Ureter (tissue), 1 donor: ENCODE measurements around a stretch of chr18.

- PRO-cap, result no peak
Measured at GRCh38 chr18:22308600-22309053, 109.1 kb downstream of the CTAGE1 start.

- PRO-cap, result no peak
Measured at GRCh38 chr18:22428602-22428954, 10.9 kb upstream of the CTAGE1 start.

GRCh38 chr18:22432572-22433125, 14.9 kb upstream of the CTAGE1 start:
- PRO-cap, result no peak

GRCh38 chr18:22488424-22489135, 70.9 kb upstream of the CTAGE1 start:
- PRO-cap, result no peak

- PRO-cap, result no peak
Measured at GRCh38 chr18:22530011-22530373, 112.3 kb upstream of the CTAGE1 start.

DNA sequence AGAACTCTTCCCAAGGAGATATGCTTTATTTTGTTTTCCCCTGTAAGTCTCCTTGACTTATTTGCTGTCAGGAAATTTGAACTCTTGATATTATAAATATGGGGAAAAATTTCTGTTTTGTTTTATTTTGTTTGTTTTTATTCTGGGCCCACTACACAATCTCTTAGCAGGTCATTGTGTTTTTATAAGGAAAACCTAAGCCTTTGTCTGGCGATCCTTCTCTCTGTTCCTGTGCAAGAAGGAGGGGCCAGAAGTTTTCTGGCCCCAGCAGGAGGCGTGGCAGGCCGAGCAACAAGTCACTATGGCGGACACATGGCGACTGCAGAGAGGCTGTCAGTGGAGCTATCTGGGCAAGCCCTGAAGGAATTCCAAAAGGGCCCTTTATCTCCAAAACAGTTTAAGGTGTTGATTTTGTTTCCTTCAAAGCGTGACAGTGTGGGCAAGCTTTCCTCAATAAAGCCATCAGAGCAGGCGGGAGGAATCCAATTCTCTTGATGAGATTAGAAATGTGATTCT, 118.8 kb upstream of the CTAGE1 start:
- PRO-cap, result no peak

GRCh38 chr18:22710789-22711810, 222.0 kb upstream of the RBBP8 start:
- PRO-cap, result unidirectional peak, minus-strand start at chr18:22711203

DNA sequence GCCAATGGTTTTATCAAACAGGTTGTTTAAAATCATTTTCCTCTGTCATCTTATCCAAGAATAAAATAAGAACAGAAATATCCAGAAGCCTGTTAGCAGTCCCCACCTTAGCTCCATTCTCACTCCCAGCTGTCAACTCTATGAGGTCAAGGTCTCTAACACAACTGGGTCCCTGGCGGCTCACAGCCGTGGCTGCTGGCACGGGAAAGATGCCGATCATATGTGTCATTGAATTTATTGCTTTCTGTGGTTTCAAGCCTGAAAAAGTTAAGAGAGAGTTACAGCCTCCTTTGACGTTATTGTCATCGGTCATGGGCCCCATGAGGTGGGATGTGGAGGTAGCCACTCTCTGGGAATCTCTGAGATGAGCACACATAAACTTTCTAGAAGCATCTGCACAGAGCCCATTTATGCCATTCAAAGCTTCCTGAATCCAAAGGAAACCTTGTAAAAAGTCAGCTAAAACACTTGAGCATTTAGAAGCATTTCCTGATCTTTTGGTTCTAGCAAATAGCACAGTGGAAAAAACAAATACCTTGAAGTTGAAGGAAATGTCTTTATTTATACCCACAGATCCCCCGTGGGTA, 28.7 kb upstream of the CABLES1 start:
- PRO-cap, result no peak

GRCh38 chr18:23183369-23183939, 48.2 kb downstream of the CABLES1 start:
- PRO-cap, result no peak

- PRO-cap, result no peak
Measured at GRCh38 chr18:23259460-23260194, 124.3 kb downstream of the CABLES1 start.

DNA sequence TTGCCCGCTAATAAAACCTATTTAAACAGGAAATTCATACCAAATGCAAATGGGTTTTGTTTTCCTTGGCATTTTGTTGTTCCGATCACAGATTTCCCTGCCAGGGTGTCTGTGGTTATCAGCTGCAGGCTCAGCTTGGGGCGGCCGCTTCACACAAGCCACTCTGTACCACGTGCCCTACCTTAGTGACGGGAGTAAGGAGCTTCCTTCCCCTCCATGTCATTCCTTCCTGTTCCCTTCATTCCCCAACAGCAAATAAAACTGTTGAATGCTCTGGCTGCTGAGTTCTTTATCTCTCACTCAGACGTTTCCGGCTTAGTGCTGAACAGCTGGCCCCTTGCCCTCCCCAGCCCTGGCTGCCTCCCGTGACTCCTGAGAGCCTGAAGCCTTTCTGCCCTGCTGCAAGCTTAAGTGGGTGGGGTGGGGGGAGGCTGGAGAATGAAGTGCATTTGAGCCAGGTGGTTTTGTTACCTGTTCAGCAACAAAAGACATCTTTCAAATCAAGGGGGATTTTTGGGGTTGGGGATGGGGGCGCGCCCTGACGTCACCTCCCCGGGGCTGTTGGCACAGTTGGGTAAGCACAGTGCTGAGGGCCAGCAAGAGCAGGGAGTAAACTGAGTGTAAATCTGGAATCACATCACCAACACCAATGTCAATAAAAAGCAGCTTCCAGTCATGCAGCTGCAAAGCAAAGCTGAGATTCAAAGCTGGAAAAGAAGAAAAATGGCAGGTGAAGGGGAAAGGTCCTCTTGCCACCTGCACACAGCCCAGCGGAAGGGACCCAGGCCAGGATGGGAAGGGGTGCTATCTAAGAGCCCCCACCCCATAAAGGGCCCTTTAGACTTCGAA, 125.1 kb downstream of the CABLES1 start:
- PRO-cap, result no peak

DNA sequence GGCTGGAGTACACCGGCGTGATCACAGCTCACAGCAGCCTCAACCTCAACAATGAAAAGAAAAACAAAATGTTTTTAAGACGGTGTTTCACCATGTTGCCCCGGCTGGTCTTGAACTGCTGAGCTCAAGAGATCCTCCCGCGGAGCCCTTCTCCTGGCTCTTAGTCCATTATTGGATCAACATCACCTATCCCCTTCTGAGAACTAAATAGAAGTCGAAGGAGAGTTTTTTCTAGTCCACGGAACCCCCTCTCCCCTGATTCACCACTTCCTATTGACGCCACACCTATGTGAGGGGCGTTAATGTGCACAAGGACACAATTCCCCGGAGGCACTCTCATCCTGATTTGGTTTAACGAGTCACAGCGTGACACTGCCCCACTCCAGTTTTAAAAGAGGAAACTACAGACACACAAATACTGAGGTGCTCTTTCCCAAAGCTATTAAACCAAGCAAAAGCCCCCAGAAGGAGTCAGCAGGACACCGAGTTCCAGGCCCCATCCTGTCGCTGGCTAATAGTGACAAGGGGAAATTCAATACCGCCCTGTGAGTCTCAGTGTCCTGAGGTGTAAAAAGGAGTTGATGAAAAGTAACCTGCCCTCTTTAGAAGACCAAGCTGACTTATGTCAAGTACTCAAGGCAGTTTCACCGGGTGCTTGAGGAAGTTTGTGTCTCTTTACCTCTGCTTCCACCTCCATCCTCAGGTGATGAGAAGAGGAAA, 960 bp downstream of the NPC1 start:
- PRO-cap, result no peak

GRCh38 chr18:23825978-23826699, 136.9 kb downstream of the LAMA3 start:
- PRO-cap, result no peak

- PRO-cap, result no peak
Measured at GRCh38 chr18:23861600-23862386, 152.8 kb upstream of the TTC39C start.

- PRO-cap, result no peak
Measured at GRCh38 chr18:23944432-23944835, 70.1 kb upstream of the TTC39C start.

DNA sequence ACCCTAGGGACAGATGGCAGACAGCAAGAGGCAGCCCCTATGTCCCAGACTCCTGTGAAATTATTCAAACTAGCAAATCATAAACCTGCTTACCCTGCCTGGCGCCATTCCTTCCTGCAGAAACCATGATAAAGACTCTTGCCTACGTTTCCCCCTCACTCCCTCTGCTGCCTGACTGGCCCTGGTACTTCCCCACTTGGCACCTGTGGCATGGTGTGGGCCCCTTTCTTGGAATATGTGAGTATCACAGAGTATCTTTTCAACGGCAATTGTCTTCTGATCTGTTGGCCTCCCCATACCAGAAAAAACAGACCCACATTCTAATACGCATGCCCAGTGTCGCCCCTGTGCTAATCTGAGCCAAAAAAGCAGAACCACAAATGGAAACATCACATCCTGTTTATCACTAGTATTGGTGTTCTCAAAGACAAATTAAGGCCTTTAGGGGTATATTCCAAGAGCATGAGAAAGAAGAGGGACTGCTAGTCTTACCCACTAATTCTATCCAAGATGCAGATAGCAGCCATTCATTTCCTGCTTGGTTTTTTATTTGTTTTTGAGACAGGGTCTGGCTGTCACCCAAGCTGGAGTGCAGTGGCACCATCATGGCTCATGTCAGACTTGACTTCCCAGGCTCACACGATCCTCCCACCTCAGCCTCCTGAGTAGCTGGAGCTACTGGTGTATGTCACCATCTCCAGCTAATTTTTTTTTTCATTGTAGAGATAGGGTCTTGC, 44.1 kb upstream of the TTC39C start:
- PRO-cap, result no peak

DNA sequence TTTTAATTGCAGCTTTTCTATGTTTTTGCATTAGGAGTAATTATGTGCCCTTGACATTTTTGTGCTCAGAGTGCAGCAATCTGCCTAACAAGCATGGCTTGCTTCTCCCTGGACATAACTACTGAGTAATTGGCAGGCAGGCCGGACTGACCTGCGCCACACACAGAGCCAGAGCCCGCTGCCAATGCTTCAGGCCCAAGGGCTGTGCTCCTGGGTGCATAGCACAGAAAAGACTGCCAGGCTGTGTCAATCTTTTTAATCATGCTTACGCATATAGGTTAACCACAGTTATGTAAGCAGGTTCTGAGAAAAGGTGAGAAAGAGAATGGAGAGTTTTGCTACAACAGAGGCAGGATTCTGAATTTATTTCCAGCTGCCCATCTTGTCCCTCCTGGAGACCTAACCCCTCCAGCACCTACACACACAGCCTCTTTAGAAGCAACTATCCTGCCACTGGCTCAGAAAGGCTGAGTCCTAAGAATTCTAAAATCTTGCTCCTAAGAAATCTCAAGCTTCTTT, 22.0 kb upstream of the TTC39C start:
- PRO-cap, result no peak

DNA sequence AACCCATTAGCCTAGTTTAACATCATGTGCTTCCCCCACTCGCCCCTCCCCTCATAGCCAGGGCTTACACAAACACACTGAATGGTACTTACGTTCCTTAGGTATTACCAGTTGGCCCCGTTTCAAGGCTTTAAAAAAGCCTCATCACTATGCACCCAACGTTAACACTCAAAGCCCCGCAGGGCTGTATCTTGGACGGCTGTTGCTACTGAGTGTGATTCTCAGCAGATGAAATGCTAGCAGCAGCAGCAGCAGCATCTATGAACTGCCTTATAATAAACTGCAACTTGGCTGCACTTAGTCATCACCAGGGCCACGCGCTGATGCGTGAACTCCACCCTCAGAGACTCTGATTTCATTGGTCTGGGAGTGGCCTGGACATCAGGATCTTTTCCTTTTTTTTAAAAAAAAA, 20.0 kb upstream of the TTC39C start:
- PRO-cap, result no peak

- PRO-cap, result no peak
Measured at GRCh38 chr18:24001378-24001816, 13.2 kb upstream of the TTC39C start.

- PRO-cap, result no peak
Measured at GRCh38 chr18:24050945-24051519, 36.5 kb downstream of the TTC39C start.